SK-N-SH (cell line): ENCODE measurements around a stretch of chr17.

DNA sequence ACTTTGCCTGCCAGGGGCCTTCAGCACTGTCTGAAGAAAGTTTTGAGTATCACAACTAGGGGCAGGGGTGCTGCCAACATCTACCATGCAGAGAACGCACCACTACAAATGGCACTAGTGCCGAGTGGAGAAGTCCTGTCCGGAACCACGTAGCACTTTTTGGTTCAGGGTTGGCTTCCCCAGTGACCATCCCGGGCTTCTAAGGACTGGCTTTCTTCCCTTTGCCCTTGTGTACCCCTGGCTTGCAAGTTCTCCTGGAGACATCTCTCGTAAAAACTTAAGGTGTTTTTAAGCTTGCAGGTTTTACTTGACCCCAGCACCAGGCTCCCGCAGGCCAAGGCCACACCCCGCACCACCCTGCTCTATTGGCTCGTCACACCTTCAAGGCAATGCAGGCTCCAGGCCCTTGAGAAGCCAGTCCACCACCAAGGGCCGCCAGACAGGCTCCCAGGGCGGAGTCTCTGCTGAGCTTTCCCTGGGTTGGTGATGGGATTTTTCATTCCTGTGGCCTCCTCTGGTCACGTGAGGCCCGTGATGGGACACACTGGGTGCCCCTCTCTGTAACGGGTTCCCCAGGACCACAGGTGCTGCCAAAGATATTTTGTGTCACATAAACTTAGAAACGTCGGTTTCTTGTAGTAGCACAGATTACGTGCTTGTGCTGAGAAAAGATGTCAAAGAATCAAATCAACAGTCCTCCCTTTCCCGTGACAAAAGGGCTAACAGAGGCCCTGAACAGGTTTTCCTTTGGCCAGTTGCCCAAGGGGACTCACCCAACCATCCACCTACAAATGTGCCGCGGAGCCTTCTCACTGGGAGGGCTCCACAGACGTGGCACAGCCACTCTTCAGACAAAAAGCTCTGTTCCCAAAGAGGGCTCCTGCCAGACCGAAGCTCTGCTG is 9.8 kb downstream of the CSNK1D start:
- RRBS: 94% methylated on average over 3 of the region's 22 CpGs
CAGE:
- cytosol, long polyA plus RNA: no peak
- long polyA plus RNA: no peak
- nucleus, long polyA plus RNA: no peak

GRCh38 chr17:82283174-82283609 is 9.7 kb upstream of the CSNK1D start:
- RRBS: no CpG with 5 or more reads among the region's 13 CpGs
CAGE:
- cytosol, long polyA plus RNA: no peak
- long polyA plus RNA: no peak
- nucleus, long polyA plus RNA: no peak

- RRBS: 18% methylated on average over 8 of the region's 23 CpGs
CAGE:
- cytosol, long polyA plus RNA: no peak
- long polyA plus RNA: no peak
- nucleus, long polyA plus RNA: no peak
These were observed 2.8 kb upstream of the CD7 start for GRCh38 chr17:82320116-82320736.

- RRBS: 67% methylated on average over 3 of the region's 14 CpGs
CAGE:
- cytosol, long polyA plus RNA: no peak
- long polyA plus RNA: no peak
- nucleus, long polyA plus RNA: no peak
These were observed 21.5 kb upstream of the HEXD start for GRCh38 chr17:82396550-82397208.

- RRBS: no CpG with 5 or more reads among the region's 23 CpGs
CAGE:
- cytosol, long polyA plus RNA: no peak
- long polyA plus RNA: no peak
- nucleus, long polyA plus RNA: no peak
These were observed 12.1 kb downstream of the CYBC1 start for GRCh38 chr17:82438276-82438980.

GRCh38 chr17:82507571-82508248 is 11.8 kb upstream of the FOXK2 start:
- RRBS: no CpG with 5 or more reads among the region's 11 CpGs
CAGE:
- cytosol, long polyA plus RNA: no peak
- long polyA plus RNA: no peak
- nucleus, long polyA plus RNA: no peak

DNA sequence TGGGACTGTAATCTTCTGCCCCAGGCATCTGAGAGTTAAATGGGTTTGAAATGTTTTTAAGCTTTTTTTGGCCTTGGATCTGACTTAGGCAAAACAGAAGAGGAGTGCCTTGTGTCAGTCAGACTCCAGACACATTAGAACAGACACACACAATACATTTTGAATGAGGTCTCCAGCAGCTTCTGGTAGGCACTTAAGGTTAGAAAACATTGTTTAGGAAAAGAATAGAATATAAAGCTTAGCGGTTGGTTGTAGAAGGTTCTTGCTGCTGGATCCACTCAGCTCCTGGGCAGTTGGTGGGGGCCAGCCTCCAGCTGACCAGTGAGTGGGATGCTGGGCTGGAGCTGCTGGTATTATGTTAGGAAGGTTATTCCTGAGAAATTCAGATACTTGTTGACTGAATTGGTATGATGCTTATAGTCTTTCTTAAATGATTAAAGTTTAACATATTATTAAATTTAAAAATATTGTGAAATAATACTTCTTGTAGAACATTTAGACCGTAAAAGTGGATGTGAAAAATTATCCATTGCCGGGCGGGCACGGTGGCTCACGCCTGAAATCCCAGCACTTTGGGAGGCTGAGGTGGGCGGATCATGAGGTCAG is 17.4 kb downstream of the FOXK2 start:
- RRBS: no CpG with 5 or more reads among the region's 7 CpGs
CAGE:
- cytosol, long polyA plus RNA: no peak
- long polyA plus RNA: no peak
- nucleus, long polyA plus RNA: no peak

DNA sequence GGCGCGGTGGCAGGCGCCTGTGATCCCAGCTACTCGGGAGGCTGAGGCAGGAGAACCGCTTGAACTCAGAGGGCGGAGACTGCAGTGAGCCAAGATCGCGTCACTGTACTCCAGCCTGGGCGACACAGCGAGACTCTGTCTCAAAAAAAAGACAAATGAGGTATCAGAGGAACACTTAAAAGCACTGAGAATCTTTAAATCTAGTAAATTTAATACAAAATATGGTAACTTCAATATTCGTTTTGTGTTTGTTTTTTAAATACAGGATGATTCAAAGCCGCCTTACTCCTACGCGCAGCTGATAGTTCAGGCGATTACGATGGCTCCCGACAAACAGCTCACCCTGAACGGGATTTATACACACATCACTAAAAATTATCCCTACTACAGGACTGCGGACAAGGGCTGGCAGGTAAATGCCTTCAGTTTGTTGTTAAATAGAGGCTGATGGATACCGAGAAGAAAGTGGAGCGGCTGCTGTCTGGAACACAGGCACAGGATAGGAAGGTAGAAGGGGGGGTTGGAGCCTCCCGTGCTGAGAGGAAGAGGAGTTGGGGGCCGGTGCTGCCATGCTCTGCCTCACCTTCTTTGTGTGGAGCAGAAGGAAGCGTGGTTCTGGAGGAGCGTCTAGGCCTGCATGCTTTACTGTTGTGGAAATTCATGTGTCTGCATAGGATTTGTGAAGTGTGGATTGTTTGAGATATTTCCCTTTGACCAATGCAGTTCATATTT is 52.1 kb downstream of the FOXK2 start:
- RRBS: no CpG with 5 or more reads among the region's 25 CpGs
CAGE:
- cytosol, long polyA plus RNA: no peak
- long polyA plus RNA: no peak
- nucleus, long polyA plus RNA: no peak

DNA sequence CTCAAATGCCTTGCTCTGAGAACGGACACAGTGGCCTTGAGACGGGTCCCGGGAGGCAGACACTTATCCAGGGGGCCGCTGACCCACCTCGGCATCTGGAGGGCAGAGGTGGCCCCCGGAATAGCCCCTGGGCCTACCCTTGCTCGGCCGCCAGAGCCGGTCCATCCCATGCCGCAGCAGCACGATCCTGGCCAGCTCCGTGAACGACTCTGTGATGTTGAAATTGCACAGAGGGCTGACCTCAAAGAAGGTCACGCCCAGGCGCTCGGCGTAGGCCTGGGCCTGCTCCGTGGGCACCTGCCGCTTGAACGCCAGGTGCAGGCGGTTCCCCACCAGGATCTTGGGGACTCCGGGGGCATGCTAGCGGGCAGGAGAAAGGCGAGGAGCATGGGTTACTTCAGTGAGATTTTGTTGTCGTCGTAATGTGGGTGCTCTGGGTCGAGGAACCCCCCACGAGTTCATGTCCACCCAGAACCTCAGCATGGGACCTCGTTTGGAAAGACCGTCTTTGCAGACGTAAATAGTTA is 10.2 kb upstream of the WDR45B start:
- RRBS: 86% methylated on average over 7 of the region's 31 CpGs
CAGE:
- cytosol, long polyA plus RNA: no peak
- long polyA plus RNA: no peak
- nucleus, long polyA plus RNA: no peak

DNA sequence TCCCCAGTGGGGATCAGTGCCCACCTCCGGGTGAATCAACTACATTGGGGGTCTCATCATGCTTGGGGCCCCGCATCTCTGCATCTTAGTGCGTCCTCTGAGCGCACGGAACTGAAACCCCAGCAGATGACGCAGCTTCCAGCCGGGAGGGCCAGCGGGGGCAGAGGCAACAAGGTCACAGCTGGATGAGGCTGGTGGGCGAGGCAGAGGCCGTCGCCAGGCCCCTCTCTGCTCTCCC is 4.4 kb upstream of the RAB40B start:
- RRBS: 88% methylated on average over 2 of the region's 11 CpGs
CAGE:
- cytosol, long polyA plus RNA: no peak
- long polyA plus RNA: no peak
- nucleus, long polyA plus RNA: no peak

DNA sequence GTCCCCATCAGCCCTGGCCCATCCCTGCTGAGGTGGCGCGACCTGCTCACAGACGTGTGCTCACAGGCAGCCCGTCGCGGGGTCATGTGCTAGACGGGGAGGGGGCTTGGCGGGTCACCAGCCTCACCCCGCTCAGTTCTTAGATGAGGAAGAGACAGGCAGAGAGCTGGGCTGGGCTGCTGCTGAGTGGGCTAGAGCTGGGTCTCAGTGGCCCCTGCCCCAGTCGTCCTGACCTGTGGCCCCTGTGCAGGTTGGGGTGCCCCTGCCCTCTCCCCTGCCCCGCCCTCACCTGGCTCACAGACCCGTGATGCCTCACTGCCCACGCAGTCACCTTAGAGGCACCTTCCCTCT is 37.4 kb downstream of the TBCD start:
- RRBS: no CpG with 5 or more reads among the region's 13 CpGs
CAGE:
- cytosol, long polyA plus RNA: no peak
- long polyA plus RNA: no peak
- nucleus, long polyA plus RNA: no peak

- RRBS: no CpG with 5 or more reads among the region's 20 CpGs
CAGE:
- cytosol, long polyA plus RNA: no peak
- long polyA plus RNA: no peak
- nucleus, long polyA plus RNA: no peak
These were observed 20.2 kb upstream of the ZNF750 start for GRCh38 chr17:82859881-82860654.

GRCh38 chr17:82890265-82890847 is 50.5 kb upstream of the ZNF750 start:
- RRBS: 97% methylated on average over 5 of the region's 24 CpGs
CAGE:
- cytosol, long polyA plus RNA: no peak
- long polyA plus RNA: no peak
- nucleus, long polyA plus RNA: no peak

DNA sequence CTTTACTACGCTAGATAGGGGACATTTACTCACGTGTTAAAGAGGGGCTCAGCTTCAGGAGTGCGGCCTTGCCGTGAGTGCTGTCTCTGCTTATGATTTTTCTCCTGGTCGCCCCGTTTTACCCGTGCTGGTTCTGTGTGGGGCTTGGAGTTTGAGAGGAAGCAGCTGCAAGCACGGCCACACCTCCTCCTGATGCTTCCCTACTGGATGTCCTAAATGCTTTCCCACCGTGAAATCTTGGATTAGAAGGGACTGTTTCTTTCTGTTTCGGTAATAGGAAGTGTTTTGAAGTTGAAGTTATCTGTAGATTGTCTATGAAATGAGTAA is 54.0 kb upstream of the ZNF750 start:
- RRBS: no CpG with 5 or more reads among the region's 10 CpGs
CAGE:
- cytosol, long polyA plus RNA: no peak
- long polyA plus RNA: no peak
- nucleus, long polyA plus RNA: no peak

DNA sequence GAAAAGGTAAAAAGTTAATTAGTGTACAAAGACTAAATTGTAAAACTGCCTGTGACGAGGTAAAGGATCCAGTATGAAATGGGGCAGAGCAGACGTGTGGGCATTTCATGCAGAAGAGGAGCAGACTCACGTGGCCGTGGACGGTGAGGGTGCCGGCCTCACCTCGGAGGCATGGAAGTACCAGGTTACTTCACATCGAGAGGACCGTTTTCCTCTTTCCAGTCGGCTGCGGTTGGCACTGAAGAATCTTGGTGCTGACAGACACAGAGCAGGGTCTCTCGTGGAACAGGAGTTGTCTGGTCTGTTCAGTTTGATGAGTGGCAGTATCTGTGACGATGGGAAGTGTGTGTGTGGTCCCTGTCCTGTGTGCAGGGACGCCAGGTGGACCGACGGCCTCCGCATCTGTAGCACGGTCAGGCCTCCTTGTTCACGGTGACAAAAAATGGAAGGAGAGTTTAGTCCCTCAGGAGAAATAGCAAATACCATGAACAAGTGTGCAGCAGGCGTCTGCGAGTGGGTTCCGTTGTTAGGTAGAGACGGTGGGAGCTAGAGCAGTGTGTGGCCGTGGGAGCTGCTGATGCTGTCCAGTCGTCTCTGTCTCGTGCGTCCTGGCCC is 79.7 kb upstream of the ZNF750 start:
- RRBS: no CpG with 5 or more reads among the region's 27 CpGs
CAGE:
- cytosol, long polyA plus RNA: no peak
- long polyA plus RNA: no peak
- nucleus, long polyA plus RNA: no peak

DNA sequence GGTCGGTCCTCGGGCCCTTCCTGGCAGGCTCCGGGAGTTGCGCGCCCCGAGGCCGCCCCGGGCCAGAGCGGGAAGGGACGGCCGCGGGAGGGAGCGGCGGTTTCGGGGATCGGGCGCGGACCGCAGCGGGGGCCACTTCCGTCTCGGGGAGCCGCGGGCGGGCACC is 778 bp downstream of the METRNL start:
- RRBS: 1% methylated on average over 13 of the region's 25 CpGs
CAGE:
- cytosol, long polyA plus RNA: no peak
- long polyA plus RNA: no peak
- nucleus, long polyA plus RNA: no peak

GRCh38 chr17:83086492-83087432 is 7.4 kb downstream of the METRNL start:
- RRBS: no CpG with 5 or more reads among the region's 29 CpGs
CAGE:
- cytosol, long polyA plus RNA: no peak
- long polyA plus RNA: no peak
- nucleus, long polyA plus RNA: no peak

DNA sequence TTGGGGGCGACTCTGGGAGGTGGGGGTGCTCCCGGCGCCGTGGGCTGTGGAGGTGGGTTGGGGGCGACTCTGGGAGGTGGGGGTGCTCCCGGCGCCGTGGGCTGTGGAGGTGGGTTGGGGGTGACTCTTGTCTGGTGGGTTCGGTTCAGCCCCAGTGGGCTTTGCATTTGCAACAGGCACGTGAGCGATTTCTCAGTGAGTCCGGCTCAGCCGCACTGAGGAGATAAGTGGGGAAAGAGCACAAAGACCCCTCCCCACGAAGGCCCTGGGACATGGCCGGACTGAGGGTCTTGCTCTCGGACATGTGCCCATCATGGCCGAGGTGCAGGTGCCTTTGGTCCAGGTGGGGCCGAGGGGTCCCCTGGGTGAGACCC is 13.2 kb downstream of the METRNL start:
- RRBS: 95% methylated on average over 8 of the region's 18 CpGs
CAGE:
- cytosol, long polyA plus RNA: no peak
- long polyA plus RNA: no peak
- nucleus, long polyA plus RNA: no peak

GRCh38 chr17:83097832-83098484 is 18.5 kb downstream of the METRNL start:
- RRBS: 96% methylated on average over 7 of the region's 22 CpGs
CAGE:
- cytosol, long polyA plus RNA: no peak
- long polyA plus RNA: no peak
- nucleus, long polyA plus RNA: no peak

GRCh38 chr17:83196876-83197577 is 117.6 kb downstream of the METRNL start:
- RRBS: no CpG with 5 or more reads among the region's 21 CpGs
CAGE:
- cytosol, long polyA plus RNA: no peak
- long polyA plus RNA: no peak
- nucleus, long polyA plus RNA: no peak